Mononuclear cell (primary cell): ENCODE results near the genes DCHS1, OR2D2, PPFIBP2, OVCH2 and ZNF143.

DNA sequence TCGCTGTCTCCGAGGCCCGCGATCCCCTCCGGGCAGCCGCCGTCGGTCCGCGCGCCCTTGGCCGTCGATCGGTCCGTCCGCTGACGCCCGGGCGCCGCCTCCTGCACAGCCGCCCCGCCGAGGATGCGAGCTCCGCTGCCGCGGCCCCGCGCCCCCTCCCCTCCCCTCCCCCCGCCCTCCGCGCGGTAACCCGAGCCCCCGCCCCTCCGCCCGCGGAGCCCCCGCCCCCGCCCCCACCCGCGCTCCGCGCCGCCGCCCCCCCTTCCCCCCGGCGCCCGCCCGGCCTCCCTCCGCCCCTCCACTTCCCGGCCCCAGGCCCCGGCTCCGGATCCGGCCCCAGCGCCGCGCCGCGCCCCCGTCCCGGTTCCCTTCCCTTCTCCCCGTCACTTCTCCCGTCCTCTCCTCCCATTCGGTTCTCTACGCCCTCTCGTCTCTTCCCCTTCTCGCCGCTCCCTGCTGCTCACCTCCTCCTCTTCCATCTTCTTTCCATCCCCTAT, at the start of gene DCHS1:
DCHS1 (minus strand) TSS at position 137 of the 497 bp plus-strand sequence.
- RRBS, result 2% methylated on average over 18 of the region's 69 CpGs

DNA sequence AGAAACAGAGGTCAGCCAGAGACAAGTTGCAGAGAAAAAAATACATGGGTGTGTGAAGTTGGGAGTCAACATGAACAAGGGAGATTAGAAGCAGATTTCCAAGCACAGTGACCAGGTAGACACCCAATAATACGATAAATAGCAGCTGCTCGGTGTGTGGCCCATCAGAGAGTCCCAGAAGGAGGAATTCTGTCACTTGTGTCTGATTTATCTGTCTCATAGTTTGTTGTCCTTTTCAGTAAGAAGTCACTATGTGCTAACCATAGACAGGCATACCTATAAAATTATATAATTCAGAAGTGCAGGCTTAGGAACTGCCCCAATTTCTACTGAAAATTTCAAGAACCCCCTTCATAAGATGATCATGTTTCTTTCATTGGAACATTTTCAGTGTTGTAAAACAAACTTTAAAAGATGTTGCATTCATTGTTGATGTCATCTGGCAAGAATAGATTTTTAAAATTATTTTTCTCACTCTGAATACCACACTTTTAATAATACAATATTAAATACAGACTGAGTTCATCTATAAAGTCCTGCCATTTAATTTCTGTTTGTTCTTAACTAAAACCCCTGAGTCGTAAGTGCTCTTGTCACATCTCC, at the start of gene OR2D2:
OR2D2 (minus strand) TSS at position 220 of the 603 bp plus-strand sequence.
- RRBS, result no CpG with 5 or more reads among the region's 3 CpGs

DNA sequence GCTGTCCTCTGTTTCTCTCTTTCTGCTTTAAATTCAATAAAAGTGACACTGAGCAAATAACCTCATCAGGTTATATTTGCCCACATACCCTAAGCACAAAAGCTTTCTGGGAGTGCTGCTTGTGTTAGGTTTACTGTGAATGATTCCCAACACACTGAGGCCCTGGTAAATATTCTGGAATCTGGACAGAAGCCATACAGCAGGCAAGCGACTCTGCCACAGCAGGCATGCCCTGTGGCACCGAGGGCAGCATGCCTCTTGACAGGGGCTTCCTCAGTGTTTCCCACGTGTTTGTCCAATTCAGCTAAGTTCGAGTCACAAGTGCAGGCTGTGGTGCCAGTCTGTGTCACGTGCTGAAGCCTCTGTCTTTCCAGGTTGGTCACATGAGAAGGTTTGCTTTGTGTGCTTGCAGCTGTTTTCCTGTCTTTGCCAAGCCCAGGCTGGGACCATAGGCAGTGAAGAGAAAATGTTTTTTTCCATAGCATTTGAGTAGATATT, 2.5 kb upstream of the PPFIBP2 start:
- RRBS, result no CpG with 5 or more reads among the region's 5 CpGs

DNA sequence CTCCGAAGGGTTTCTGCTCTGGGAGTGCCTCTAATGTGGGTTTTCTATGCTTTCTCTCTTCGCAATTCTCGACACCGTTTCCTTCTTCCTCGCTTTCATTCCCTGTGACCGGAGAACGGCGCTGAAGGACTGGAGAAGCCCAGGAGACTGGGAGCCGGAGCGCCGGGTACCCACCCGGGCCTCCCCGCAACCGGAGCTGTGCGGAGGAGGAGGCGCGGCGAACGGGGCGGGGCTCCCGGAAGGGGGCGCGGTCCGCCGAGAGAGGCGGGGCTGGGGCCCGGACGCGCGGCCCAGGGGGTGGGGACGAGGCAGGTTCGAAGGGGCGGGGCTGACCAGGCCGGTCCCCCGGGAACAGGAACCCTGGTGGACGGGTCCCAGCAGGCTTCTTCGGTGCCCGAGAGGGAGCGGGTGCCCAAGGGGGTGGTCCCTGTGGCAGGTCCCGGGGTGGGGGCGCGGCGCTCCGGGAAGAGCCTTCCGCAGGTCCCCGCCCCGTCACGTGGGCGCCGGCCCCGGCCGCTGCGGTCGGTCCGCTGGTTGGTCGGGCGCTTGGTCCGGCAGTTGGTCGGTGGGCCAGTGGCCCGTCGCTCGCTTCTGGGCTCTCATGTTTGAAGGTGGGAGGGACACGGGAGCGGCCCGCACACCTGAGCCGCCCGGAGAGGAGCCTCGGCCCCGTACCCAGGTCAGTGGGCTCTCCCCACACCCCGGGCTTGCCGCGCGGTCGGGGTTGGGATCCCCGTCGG, at the start of gene PPFIBP2:
PPFIBP2 (plus strand) TSS at position 557 of the 740 bp plus-strand sequence.
- RRBS, result 2% methylated on average over 59 of the region's 76 CpGs

- RRBS, result no CpG with 5 or more reads among the region's 7 CpGs
These were observed 68.8 kb downstream of the PPFIBP2 start for GRCh38 chr11:7582177-7583357.

DNA sequence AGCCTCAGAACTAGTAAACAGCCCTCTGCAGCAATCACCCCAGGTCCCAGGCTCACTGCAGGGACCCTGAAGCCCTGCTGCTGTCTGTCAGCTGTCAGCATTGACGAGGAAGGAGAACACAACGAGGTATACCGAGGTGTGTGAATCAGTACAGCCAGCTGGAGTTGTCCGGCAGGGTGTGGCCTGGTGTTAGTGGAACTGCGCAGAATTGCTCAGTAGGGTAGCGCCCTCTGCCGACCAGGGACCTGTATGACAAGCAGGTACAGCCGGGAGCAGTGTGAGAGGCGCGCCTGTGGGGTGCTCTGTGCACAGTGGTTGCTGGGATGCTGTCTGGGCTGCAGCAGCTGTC, 7.6 kb downstream of the CYB5R2 start:
- RRBS, result 13% methylated on average over 4 of the region's 10 CpGs

GRCh38 chr11:7706243-7706882, at the start of gene OVCH2:
Gene OVCH2, minus strand, starts transcription at chr11:7706477.
- RRBS, result no CpG with 5 or more reads among the region's 6 CpGs

DNA sequence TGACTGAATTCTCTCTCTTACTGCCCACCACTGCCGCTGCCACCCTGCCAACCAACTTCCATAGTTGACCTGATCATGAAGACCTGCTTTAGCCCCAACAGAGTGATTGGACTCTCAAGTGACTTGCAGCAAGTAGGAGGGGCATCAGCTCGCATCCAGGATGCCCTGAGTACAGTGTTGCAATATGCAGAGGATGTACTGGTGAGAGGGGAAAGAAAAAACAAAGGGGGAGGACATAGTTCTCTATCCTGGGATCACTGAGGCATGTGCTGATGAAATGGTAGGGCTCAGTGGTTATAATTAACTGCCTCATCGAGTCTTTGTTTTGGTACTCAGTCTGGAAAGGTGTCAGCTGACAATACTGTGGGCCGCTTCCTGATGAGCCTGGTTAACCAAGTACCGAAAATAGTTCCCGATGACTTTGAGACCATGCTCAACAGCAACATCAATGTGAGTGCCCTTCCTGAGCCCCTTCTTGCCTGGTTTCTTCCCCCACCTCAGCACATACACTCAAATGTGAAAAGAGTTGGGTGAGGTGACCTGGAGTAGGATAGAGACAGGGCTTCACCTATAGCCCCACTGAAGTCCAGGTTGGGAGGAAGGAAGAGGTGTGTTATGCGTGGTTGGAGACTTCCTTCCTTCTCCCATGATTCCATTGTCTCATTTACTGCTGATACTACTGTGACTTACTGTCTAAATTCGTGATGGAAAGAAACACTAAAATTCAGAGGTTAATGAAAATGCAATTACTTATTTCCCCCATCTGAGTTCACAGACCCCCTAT, 8.0 kb downstream of the EIF3F start:
- RRBS, result no CpG with 5 or more reads among the region's 8 CpGs

- RRBS, result no CpG with 5 or more reads among the region's 16 CpGs
These were observed 12.2 kb upstream of the TUB start for GRCh38 chr11:8068581-8069355.

DNA sequence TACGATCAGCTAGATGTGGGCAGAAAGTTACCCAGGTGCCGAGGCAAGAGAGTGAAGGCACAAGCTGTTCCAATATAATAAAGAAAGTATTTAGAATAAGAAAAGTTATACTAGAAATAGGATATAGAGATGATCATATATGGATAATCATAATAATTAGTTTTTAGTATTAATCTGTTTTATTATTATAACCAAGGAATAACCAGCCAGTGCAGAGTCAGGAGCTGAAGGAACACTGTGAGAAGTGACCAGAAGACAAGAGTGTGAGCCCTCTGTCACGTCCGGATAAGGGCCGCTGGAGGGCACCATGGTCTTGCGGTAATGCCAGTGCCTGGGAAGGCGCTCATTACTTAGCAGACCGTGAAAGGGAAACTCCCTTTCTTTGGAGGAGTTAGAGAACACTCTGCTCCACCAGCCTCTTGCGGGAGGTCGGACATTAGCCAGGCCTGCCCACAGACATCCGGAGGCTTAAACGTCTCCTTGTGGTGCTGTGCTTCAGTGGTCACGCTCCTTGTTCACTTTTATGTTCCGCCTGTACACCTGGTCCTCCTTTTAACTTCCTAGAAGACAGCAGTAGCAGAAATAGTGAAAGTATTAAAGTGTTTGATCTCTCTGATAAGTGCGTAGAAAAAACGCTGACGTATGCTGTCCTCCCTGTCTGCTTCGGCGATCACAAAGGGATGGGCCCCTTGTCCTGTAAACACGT, 120.5 kb upstream of the LMO1 start:
- RRBS, result 88% methylated on average over 2 of the region's 20 CpGs

DNA sequence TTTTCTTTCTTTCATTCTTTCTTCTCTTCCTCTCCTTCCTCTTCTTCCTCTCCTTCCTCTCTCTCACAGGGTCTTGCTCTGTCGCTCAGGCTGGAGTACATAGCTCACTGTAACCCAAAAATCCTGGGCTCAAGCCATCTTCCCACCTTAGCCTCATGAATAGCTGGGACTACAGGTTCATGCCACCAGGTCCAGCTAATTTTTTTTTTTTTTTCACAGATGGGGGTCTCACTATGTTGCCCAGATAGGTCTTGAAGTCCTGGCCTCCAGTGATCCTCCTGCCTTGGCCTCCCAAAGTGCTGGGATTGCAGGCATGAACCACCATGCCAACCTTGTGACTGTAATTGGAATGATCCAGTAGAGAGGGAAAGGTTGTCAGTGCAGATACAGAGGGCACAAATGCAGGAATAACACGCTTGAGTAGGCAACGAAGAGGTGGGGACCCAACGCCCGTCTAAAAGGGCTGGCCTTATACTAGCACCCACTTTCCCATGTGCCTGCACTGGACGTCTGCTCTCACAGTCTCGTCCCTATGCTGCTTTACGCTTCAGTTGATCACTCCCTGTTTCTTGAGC, 55.2 kb downstream of the RPL27A start:
- RRBS, result no CpG with 5 or more reads among the region's 8 CpGs

DNA sequence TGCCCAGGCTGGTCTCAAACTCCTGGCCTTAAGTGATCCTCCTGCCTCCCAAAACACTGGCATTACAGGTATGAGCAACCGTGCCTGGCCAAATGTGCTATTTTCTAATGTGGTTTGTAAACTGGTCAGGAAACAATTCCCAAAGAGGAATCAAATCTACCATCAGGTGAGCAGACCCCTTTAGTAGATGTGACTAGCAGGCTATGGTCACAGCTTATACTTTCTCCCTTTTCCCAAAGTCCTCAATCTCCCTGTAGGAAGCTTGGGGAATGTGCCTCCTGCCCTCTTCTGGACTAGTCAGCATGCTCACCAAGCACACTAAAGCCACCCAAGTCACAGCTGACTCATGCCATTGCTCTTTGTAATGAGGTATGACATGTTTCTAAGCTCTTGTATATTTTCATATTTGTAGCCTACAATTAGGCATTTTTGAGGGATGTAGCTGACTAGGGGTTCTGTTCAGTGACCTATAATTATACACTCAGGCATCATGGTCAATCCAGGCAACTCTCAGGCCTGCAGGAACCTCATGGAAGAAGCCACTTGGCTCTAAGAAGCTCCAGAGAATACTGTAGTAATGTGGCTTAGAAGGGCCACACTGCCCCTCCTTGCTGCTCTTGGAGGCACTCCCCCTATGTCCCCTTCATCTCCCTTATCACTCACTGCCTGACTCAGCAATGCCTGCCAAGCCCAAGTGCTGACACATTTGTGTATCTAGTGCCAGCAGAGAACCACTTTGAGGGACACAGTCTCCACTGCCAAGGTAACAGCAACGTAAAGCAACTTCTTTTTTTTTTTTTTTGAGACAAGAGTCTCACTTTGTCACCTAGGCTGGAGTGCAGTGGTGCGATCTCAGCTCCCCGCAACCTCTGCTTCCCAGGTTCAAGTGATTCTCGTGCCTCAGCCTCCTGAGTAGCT, 41.8 kb downstream of the DENND2B start:
- RRBS, result no CpG with 5 or more reads among the region's 5 CpGs

- RRBS, result 12% methylated on average over 4 of the region's 6 CpGs
These were observed 280 bp downstream of the DENND2B start for GRCh38 chr11:8810224-8810563.

- RRBS, result no CpG with 5 or more reads among the region's 2 CpGs
These were observed 3.7 kb upstream of the DENND2B start for GRCh38 chr11:8813958-8814817.

- RRBS, result no CpG with 5 or more reads among the region's 9 CpGs
These were observed 27.8 kb upstream of the DENND2B start for GRCh38 chr11:8838206-8838813.

- RRBS, result 20% methylated on average over 4 of the region's 10 CpGs
These were observed 39.6 kb upstream of the AKIP1 start for GRCh38 chr11:8871435-8871750.

GRCh38 chr11:8962970-8963607, 1.2 kb downstream of the TMEM9B start:
- RRBS, result no CpG with 5 or more reads among the region's 4 CpGs

- RRBS, result 3% methylated on average over 18 of the region's 73 CpGs
These were observed at the start of gene ZNF143 for GRCh38 chr11:9460866-9461689. Gene ZNF143, plus strand, starts transcription at chr11:9461012.

DNA sequence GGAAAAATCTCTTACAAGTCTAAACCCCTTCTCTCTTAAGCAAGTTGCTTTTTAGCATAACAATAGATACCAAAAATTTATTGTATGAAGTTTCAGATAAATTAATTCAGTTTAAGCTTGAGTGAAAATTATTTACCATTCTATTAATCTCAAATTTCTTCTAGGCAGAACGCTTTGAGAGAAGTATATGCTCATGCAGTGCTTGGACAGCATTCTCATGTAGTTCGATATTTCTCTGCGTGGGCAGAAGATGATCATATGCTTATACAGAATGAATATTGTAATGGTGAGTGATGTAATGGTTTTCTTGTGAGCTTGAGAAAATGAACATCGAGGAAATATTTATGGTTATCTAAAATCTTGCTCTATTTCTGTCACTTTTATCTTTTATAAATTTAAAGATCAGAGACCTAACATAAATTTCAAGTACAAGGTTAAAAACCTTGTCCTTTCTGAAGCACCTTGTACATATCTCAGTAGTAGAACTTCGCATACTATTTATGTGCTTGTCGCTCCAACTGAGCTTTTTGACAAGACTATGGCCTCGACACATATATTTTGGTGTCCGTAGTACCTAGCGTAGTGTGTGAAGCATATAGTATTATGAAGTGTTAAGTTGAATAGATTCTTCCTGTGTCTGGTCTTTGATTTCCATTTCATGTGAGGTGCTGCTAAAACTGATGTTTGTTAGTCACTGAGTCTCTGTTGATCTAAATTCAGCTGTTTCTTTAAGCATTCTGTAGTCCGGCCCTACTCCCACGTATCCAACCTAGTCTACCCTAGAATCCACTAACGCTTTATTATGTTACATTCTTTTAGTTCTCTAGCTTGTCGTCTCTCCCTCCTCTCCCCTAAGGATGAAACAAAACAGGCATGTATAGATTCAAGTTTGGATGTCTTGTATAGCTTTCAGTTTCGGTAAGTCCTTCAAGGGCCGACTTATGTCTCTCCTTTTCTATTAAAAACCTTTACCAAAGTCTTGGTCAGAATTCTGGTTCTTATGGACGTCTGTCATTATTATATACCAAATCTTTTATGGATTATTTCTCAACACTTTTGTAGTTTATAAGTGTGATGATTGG, 3.8 kb downstream of the WEE1 start:
- RRBS, result no CpG with 5 or more reads among the region's 16 CpGs

GRCh38 chr11:9581187-9581821, 7.8 kb downstream of the WEE1 start:
- RRBS, result no CpG with 5 or more reads among the region's 1 CpG